Metanephros (tissue), 2 donors: Measurements from ENCODE around the genes C6orf141, CRISP2, PAQR8 and TMEM14A.

DNA sequence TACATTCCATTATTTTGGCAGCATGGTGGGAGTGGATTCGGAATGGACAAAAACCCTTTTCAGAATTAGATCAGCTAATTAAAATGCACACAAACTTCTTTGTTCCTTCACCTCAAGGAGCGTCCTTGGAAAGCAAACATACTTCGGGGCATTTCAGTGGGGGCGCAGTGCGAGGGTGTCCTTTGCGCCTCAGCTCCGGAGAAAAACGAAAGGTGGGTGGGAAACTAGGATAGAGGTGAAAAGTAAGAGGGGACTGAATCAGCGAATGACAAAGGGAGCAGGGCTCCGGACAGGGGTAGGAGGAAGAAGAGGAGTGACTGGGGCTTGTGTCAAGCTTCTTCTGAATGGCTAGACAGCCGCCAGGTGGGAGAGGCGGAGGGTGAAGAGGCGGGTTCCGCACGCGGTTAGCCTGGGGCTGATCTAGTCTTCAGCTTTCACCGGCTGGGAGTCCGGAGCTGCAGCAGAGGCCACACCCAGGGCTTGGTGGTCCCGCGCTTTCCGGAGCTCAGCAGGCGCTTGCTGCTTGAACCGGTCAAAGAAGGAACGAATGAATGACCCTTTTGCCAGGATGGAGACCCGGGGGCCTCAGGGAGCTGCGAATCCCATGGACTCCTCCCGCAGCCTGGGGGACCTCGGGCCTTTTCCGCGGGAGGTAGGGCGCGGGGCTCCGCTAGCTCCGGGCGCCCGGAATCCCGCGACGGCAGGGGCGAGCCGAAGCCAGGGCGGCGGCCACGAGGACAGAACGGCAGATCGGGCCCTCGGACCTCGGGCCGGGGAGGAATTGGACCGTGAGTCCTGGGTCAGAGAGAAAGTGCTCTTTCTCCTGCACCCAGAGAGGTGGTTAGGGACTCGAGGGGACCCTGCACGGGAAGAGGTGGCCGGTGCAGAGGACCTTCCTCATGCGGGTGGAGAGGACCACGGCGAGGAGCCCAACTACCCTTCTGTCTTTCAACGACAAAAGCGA is at the start of gene C6orf141:
C6orf141 (plus strand) TSS at position 423 of the 964 bp plus-strand sequence.
- RAMPAGE, long total RNA = no peak

GRCh38 chr6:49551210-49552114 is 994 bp downstream of the C6orf141 start:
- RAMPAGE, long total RNA = no peak

DNA sequence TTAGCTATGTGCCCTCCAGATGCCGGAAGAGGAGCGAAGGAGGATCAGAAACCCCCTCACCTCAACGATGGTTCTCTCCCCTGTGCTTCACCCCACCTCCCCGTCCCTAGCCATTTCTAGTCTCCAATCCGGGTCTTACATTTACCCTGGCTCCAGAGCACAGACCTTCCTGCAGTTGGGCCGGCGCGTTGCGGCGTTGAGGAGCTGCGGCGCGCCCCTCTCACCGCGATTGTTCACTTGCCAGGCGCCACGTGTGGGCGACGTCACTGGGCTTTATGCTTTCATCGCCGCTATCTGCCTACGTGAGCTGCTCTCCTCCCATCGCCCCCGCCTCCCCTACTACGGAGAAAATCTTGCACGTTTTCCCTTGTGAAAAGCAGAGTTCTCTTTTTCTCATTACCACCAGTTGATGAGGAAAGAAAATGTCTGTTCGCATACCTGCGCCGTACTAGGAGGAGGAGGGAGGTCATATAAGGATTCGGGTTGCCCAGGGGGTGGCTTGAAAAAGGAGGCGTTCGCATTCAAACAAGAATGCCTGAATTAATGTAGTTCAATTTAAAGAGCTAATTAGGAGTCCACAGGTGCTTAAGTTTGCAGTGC is at the start of gene CRISP2:
CRISP2 (minus strand) TSS at position 208 of the 600 bp plus-strand sequence.
- RAMPAGE, long total RNA = no peak

- RAMPAGE, long total RNA = no peak
Measured at GRCh38 chr6:50820227-50821258, 1.9 kb downstream of the TFAP2B start.

- RAMPAGE, long total RNA = no peak
Measured at GRCh38 chr6:50841726-50842385, 23.2 kb downstream of the TFAP2B start.

DNA sequence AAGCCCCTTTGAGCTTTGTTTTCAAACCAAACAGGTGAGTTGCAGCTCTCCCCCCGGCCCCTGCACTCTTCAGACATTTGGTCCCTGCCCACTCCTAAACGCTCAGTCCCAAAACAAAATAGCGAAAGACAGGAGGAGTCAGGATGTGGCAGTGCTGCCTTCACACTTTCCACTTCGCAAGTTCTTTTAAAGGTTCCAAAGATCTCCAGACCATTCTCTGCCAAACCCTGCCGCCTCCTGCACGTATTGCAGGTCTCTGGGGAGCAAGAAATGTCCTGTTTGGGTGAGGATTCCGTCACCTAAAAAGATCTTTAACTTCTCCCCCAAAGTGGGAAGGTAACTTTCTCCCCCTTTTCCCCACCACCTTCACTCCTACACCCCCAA is 27.7 kb downstream of the TFAP2B start:
- RAMPAGE, long total RNA = no peak

GRCh38 chr6:52361934-52362305 is at the start of gene PAQR8:
PAQR8 (plus strand) TSS chr6:52362151.
- RAMPAGE, long total RNA = no peak

DNA sequence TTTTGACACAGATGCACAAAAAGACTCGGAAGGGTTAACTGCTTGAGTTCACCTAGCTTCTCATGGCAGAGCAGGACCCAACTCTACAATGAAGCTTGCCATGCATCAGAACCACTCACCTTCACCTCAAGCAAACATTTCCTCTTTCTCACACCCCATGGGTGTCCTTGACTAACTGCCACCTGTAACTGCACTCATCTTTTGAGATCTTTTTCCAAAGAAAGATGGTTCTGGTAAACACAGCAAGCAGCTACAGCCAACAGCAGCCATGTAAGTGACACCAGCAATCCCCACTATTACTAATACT is 76.5 kb downstream of the EFHC1 start:
- RAMPAGE, long total RNA = no peak

DNA sequence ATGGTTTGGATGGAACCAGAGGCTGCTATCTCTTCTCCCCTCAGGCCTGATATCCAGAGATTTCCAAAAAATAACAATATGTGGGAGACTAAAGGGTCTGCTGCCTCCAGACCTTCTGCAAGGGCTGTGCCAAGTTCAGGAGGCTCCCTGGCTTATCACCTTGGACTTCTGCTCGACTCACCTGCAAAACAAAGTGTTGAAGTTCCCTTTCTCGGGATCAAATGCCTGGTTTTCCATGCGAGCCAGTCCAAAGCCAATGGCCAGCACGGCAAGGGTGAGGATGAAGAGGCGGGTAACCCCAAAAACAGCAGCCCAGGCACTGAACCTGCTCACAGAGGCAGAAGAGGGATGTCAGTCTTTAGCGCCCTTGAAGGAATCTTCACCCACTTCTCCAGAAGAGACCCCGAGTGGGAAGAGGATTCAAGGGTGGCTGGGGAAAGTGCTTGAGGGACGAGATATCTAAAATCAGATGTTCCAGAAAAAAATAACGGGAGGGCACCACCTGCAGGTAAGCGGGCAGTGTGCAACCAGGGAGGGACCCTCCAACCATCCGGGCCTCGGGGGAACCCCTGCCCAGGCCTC is 71.4 kb downstream of the TRAM2 start:
- RAMPAGE, long total RNA = no peak

DNA sequence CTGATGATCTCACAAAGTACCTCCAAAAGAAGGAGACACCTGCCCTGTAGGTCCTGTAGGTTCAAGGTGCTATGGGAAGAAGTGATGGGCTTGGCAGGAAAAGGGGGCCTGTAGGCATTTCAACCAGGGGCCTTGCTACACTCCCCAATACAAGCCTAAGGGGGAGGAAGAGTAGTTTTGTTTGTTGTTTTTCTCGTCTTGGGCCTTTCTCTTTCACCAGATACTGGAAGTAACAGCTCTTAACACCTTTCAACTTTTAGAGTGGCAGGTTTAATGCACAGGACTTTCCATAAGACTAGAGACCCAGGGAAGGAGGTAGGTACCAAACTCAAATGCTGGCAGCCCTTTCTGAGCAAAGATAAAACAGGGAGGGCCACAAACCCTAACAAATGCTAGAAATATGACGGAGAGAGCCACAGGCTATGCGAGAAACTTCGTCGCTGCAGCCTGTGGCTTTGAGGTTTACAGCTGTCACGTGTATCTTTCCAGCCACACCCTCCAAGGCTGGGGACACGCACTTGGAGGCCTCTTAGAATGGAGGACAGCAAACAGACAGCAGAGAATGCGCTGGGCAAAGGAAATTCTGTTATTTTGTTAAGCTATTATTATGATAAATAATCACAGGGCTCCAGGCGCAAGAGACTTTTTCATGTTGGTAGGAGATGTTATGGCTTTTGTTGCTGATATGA is 2.2 kb downstream of the TRAM2 start:
- RAMPAGE, long total RNA = no peak

DNA sequence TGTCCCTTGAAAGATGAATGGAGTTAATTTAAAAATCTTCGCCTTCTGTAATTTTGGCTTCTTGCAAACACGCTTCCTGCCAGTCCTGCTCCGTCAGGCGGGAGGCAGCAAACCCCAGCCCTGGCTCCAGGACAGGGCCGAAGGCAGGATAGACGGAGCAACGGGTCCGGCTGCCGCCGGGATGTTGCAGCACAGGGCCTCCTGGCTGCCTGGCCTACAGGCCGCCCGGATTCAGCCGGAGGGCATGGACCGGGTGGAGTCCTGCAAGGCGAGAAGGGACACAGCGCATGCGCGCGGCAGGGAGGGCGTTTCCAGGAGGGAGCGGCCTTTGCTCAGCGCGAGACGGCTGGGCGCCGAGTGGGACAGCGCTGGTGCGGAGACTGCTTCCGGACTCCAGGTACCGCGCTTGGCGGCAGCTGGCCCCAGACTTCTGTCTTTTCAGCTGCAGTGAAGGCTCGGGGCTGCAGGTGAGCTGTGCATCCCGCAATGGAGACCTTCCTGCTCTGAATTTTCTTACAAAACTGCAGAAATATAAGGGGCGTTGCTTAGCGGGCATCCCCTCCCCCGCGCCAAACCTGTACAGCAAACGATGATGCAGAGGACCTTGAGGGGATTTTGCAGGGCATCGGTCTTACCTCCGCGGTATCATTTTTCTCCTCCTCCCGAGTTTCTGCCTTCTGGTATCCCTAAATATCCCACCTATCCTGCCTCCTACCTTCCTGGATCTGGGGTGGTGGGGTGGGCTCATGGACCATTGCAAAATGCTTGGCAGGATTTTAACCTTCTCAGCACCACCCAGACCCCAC is at the start of gene TMEM14A:
TMEM14A (plus strand) TSS at position 335 of the 806 bp plus-strand sequence.
- RAMPAGE, long total RNA = start-site peak on the plus strand centred at position 359 of the sequence, 50 bp wide, 1,167 and 115 reads in 2 replicates

GRCh38 chr6:52881706-52882328 is 27.7 kb downstream of the GSTA3 start:
- RAMPAGE, long total RNA = no peak

DNA sequence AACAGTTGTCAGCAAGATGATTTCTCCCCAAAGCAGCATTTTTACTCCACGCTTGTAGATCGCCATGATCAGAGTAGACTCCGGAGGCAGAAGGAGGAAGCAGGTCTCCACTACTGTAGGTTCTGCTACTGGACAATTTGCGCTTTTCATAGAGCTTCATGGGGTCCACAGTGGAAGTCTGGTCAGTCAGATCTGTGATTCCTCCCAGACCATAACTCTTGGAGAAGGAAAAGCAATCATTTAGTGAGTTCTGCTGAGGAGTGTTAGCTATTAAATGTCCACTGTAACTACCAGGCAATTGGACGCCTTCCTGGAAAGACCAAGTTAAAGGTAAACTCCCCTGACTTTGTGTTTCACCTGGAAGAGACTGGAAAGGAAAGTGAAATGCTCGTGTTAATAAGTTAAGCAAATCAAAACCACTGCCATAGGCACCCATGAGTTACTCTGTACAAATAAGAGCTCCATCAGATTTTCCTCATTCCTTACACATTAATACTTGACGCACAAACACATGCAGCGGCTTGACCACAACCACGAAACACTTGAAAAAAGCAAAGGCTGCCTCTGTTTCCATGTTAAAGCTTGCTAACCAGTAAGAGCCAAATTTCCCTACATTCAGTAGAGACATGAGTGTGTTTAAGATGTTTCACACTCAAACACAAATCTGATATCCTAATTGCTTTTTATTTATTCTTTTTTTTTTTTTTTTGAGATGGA is 19.9 kb downstream of the GCM1 start:
- RAMPAGE, long total RNA = no peak

DNA sequence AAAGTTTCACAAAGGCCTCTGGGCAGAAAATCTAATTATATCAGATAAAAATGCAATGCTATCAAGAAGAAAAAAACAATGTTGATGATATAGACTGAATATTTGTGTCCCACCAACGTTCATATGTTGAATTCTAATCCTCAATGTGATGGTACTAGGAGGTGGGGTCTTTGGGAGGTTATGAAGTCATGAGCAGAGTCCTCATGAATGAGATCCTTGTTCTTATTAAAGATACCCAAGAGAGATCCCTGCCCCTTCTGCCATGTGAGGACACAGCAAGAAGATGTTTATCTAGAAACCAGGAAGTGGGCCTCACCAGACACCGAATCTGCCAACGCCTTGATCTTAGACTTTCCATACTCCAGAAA is 67.6 kb upstream of the GCM1 start:
- RAMPAGE, long total RNA = no peak

GRCh38 chr6:53219066-53219604 is 70.5 kb upstream of the GCM1 start:
- RAMPAGE, long total RNA = no peak

GRCh38 chr6:53360295-53361061 is 11.7 kb upstream of the ELOVL5 start:
- RAMPAGE, long total RNA = no peak

DNA sequence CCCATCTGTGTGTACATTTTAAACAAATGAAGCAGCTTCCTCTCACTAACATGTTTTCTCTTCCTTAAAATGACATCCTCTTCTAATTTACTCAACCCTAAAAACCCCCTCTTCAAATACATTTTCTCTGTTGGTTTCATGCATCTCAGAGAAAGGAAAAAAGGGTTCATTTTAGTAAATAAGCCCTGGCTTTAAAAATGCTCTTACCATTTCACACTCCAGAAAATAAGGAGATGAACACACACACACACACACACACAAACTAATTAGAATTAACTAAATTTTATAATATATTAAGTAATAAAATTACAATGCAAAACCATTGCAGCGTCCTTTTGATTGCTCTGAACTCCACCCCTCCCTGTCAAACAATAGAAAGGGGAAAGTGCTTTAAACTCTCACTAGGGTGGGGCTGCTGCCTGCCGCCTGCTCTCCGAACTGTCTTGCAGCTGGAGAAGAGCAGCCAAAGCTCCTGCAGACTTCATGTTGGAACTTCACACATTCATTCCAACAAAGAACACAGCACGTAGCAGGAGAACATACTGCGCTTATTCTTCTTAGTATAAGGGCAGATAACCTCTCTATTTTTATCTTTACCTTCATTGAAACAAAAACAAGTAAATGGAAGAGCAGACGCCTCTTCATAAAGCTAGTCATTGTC is 83.3 kb downstream of the GCLC start:
- RAMPAGE, long total RNA = no peak

DNA sequence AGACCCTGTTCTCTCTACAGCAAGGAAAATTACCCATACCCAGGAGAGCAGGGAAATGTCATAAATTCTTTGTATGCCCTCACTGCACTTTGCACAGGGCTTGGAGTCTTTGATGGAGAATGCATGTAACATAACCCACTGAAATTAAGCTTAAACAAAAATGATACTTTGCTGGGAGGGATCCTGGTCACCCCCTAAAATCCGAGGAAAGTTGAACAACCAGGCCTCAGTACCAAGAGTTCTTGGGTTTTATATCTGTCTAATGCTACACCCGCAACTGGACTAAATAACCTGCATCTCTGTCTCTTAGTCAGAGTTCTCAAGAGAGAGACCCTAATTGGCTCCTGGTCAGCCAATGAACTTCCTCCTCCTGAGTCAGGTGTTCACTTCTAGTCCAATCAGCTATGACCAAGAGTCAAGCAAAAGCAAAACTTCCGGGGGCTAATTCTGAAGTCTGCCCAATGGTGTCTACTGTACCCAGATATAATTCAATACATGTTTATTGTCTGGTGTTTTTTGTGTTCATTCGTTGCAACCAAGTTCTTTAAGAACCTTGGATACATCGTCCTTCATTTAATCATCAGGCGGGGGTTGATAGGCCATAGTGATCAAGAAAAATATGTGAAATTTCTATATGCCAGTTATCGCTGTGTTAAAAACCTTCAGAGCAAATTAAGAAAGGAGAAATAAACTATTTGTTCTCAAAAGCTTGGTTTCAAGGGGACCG is 61.0 kb downstream of the GCLC start:
- RAMPAGE, long total RNA = no peak

DNA sequence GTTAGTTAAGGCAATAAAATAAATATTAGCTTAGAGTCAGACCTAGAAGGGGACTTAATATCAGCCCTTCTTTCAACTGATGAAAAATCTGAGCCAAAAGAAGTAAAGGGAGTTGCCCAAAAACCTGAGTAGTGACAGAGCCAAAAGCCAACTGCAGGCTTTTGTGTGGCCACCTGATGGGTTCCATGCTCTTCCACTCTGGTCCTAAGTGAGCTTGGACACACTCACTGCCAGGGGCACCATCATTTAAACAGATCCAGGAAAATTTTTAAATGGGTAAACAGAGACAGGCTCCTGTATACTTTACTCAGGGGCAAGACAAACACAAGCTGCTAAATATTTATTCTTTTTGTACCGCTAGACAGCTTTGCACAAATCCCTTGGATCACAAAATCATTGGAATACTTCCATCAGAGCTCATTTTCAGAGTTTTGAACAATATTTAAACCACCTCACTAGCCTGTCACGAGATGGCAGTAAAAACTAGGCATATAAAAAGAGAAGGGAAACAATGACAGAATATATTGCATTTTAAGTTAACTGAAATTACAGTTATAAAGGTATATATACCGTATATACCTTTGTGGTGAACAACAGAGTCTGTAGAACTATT is 31.4 kb downstream of the GCLC start:
- RAMPAGE, long total RNA = no peak

DNA sequence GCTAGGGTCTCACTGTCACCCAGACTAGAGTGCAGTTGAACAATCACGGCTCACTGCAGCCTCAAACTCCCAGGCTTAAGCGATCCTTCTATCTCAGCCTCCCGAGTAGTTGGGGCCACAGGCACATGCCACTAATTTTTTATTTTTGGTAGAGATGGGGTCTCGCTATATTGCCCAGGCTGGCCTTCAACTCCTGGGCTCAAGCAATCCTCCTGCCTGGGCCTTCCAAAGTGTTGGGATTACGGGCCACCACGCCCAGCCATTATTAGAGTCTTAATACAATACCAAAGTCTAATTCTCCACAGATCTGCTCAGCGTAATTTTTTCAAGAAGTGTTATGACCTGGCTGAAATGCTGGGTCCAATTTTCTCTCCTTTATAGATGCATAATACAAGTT is 3.0 kb downstream of the GCLC start:
- RAMPAGE, long total RNA = no peak